Kidney epithelial cell (primary cell): ENCODE data around the gene C1QTNF8.

DNA sequence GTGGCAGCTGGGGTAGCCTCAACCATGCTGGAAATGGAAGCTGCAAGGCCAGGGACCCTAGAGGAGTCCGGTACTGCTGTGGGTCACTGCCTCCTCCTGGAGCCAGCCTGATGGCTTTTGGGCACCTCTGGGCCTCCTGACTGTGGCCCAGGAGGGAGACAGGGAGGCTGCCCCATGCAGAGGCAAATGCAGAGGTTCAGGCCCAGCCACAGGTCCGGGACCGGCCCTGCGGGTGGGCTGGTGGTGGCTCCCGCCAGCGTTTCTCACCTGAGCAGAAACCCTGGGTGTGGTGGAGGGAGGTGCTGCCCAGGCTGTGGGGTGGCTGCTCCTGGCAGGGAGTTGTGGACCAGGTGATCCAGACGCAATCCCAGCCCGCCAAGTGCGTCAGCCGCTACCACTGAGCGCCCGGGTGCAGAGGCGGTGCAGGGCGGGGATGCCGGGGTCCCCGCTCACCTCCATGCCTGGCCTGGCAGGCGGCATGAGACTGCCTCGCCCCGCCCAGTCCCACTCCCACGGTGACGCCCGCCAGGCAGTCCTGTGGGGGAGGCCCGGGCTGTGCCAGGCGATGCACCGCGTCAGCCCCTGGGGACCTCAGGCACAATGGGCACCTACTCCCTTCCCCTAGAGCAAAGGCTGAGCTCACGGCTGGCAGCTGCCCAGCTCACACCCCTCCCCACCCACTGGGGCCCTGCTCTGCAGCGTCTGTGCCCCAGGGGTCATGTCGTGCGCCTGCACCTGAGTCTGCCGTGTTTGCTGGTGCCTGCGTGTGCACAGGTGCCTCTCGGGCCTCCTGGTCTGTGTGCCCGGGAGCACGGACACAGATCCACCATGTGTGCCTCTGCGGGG lies 5.5 kb downstream of the RPUSD1 start:
- RAMPAGE, long total RNA, result no peak
- RRBS, result no CpG with 5 or more reads among the region's 36 CpGs

- RAMPAGE, long total RNA, result no peak
- RRBS, result no CpG with 5 or more reads among the region's 13 CpGs
Observed at GRCh38 chr16:866468-867150, 66.1 kb upstream of the GNG13 start.

DNA sequence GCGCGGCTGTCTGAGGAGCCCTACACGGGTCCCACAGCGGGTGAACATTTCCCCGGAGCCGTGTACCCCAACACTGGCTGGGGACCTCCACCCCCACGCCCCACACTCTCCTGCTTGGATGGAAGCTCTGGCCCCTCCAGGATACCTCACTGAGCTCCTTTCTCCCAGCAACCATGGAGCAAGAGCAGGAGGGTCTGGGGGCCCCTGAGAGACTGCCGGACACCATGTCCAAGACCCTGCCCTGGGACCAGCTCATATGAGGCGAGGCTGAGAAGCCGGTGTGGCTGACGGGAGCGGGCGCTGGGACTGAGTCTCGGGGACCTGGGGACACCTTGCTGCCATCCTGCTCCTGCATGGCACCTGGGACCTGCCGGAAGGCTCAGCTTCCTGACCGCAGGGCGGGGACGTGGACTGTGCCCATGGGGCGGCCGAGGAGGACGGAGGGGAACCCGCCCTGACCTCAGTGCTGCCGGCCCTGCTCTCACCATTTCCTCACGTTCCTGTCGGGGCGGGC lies 44.2 kb upstream of the SSTR5 start:
- RAMPAGE, long total RNA, result no peak
- RRBS, result 55% methylated on average over 10 of the region's 26 CpGs

- RAMPAGE, long total RNA, result no peak
- RRBS, result no CpG with 5 or more reads among the region's 12 CpGs
Observed at GRCh38 chr16:1096034-1096278, at the start of gene C1QTNF8. Gene C1QTNF8, minus strand, starts transcription at chr16:1096244.

DNA sequence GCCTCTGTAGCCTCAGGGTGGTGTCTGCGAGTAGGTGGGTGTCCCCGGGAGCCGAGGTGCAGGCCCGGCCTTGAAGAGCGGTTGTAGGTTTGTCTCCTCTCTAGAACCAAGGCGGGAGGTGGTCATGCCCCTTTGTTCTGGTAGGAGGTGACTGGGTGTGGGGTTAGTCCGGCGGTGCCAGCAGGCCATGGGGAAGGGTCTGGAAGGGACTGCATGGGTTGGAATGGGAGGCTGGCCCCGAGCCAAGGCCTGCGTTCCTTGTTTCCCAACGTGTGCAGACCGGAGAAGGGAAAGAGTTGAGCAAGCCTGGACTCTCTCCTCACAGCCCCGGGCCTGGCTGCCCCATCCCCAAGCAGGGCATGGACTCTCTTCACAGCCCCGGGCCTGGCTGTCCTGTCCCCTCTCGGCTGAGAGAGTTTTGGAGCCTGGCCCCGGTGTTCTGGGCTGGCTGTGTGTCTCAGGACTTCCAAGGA lies 2.4 kb downstream of the CACNA1H start:
- RAMPAGE, long total RNA, result no peak
- RRBS, result 66% methylated on average over 7 of the region's 16 CpGs

DNA sequence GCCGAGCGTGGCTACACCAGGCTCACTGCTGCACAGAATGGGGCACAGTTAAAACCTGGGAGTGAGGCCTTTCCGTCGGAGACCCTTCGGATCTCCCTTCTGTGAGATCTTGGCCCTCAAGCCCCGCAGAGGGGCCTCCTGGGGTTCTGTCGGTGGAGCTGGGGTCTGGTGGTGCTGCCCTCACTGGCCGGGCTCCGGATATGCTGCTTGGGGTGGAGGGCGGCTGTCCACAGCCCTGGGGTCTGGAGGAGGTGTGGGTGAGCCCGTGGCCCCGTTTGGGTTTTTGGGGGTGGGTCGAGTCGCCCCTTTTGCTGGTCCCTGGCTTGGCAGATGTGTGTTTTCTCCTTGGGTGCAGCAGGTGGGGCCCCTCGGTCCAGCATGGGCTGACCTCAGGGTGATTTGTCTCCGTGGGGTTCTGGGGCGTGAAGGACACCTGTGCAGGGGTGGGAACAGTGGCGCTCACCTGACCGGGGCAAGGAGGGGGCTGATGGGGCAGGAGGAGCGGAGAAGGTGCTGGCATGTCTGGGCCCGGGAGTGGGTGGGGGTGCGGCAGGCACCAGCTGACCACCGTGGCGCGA lies 11.8 kb downstream of the CACNA1H start:
- RAMPAGE, long total RNA, result no peak
- RRBS, result 68% methylated on average over 3 of the region's 25 CpGs

DNA sequence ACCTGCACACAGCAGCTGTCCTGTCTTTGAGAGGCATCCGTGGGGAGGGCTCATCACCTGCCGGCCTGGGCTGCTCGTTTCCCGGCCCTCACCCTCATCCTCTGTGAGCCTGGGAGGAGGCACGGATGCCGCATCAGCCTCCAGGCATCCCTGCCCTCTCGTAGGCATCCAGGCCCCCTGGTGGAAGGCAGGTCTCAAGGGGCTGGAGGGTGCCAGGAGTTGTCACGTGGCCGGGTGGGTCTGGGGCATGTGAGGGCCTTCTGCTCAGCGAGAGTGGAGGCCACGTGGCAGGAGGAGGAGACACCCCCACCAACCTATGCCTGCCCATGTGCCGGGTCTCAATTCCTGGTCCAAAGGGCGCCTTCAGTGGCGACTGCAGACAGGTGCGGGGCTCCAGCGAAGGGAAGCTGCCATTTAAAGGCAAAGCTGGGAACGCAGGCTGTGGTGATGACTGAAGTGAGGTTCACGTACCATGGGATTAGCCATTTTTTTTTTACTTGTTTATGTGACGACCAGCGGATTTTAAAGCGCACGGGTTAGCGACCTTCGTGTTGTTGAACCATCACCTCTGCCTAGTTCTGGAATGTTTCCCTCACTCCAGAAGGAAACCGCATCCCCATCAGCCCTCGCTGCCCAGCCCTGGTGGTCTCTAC lies 31.6 kb downstream of the CACNA1H start:
- RAMPAGE, long total RNA, result no peak
- RRBS, result 14% methylated on average over 1 of the region's 26 CpGs

DNA sequence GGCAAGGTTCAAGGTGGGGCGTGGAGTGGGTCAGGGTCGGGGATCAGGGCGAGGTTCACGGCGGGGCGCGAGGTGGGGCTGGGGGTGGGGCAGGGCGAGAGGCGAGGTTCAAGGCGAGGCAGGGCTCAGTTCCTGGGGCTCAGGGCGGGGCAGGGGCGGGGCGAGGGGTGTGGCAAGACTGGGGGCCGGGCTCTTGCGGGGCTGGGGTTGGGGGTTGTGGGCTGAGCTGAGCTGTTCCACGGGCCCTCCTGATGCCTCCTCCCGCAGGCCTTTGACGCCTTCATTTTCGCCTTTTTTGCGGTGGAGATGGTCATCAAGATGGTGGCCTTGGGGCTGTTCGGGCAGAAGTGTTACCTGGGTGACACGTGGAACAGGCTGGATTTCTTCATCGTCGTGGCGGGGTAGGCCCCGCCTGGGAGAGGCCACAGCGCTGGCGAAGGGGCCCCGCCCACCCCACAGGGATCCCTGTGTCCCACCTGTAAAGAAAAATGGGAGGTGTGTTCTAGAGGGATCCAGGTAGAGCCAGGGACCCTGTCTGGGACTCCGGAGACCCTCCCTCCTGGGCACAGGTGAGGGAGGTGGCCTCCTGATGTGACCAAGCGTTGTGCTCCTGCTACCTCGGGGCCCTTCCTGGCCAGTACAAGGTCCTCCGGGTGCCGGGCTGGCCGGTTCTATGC lies 29.8 kb downstream of the TPSG1 start:
- RAMPAGE, long total RNA, result no peak
- RRBS, result no CpG with 5 or more reads among the region's 35 CpGs

DNA sequence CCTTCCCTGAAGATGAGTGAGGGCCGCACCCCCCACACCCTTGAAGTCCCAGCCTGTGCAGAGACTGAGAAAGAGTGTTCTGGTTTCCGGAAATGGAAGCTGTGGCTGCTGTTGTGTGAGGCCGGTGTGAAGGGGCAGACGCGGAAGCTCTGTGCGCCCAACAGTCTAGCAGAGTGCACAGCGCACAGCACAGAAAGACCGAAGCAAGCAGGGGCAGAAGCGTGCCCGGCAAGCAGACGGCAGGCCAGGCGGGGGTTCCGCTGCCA lies 16.8 kb downstream of the TPSG1 start:
- RAMPAGE, long total RNA, result no peak
- RRBS, result no CpG with 5 or more reads among the region's 13 CpGs

- RAMPAGE, long total RNA, result no peak
- RRBS, result 81% methylated on average over 5 of the region's 33 CpGs
Observed at GRCh38 chr16:1223282-1223948, 1.7 kb downstream of the TPSG1 start.

GRCh38 chr16:1256497-1256880 lies 620 bp downstream of the TPSD1 start:
- RAMPAGE, long total RNA, result no peak
- RRBS, result no CpG with 5 or more reads among the region's 14 CpGs

DNA sequence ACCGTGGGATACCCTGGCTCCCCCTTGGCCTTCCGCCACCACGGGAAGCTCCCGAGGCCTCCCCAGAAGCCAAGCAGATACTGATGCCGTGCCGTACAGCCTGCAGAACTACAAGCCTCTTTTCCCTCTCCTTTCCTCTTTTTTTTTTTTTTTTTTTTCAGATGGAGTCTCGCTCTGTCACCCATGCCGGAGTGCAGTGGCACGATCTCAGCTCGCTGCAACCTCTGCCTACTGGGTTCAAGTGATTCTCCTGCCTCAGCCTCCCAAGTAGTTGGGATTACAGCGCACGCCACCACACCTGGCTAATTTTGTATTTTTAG lies 17.5 kb upstream of the UBE2I start:
- RAMPAGE, long total RNA, result no peak
- RRBS, result no CpG with 5 or more reads among the region's 12 CpGs

DNA sequence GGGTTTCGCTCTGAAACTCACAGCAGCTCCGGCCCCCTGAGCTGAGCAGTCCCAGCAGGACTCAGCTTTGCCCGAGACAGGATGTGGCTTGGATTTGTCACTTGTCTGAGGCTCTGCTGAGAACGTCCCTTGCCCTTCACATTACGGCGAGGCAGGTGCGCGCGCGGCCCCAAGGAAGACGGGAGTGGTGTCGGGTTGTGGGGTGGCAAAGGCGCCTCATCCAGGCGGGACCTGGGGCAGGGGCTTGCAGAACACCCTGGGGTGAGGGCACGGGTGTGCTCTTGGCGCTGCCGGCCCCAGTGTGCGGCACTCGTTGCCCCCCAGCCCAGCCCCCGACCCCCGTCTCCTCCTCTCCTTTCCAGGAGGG lies 5.6 kb downstream of the UBE2I start:
- RAMPAGE, long total RNA, result no peak
- RRBS, result 100% methylated on average over 2 of the region's 21 CpGs

- RAMPAGE, long total RNA, result no peak
- RRBS, result 93% methylated on average over 7 of the region's 21 CpGs
Observed at GRCh38 chr16:1370226-1370539, 18.5 kb downstream of the GNPTG start.

GRCh38 chr16:1395488-1395871 lies 19.0 kb downstream of the UNKL start:
- RAMPAGE, long total RNA, result no peak
- RRBS, result no CpG with 5 or more reads among the region's 16 CpGs

GRCh38 chr16:1428488-1428992 lies 2.3 kb upstream of the PERCC1 start:
- RAMPAGE, long total RNA, result no peak
- RRBS, result 44% methylated on average over 14 of the region's 25 CpGs

DNA sequence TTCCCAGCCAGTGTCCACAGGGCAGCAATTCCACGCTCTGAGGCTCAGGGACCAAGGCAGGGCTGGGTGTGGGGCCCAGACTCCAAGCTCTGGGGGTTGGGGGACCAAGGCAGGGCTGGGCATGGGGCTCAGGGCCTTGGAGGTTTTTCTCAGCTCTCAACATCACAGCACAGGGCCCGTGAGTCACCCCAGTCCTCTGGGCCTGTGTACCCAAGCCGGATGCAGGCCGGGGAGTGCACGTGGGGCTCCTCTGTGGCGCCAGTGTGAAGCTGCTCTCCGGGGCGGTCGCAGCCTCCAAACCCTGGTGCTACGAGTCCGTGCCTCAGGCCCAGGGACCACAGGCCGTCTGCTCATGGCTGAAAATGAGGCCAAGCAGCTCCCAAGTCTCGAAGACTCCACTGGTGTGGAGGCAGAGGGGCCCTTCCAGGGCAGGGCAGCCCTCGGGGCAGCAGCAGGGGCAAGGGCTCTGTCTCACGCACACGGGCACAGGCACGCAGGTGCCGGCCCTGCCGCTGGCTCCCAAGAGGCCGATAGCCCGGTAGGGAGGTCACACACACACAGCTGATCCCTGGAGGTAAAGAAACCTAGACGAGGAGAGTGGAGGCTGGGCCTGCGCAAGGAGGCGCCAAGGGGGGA lies 1.6 kb upstream of the CCDC154 start:
- RAMPAGE, long total RNA, result no peak
- RRBS, result 93% methylated on average over 4 of the region's 24 CpGs

- RAMPAGE, long total RNA, result no peak
- RRBS, result no CpG with 5 or more reads among the region's 28 CpGs
Observed at GRCh38 chr16:1470847-1471871, 3.7 kb downstream of the CLCN7 start.

DNA sequence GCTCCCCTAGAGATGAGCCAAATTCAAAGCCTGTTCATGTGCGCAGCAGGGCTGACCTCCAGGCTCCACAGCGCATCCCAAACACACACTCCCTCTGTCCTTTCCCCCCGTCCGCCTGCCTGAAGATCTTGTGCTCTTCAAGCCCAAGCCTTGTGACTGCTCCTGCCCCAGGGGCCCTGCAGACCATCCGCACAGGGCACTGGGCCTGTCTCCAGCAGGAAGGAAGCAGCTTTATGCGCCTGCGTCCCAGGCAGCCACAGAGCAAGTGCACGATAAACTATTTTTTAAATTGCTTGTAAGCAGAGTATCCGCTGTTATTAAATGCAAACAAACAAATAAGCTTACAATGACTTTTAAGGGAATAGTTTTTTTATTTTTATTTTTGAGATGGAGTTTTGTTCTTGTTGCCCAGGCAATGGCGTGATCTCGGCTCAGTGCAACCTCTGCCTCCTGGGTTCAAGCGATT lies 2.9 kb downstream of the CLCN7 start:
- RAMPAGE, long total RNA, result no peak
- RRBS, result no CpG with 5 or more reads among the region's 12 CpGs

GRCh38 chr16:1535246-1536357 lies 2.1 kb downstream of the TMEM204 start:
- RAMPAGE, long total RNA, result no peak
- RRBS, result 50% methylated on average over 10 of the region's 47 CpGs